SK-N-SH (cell line): ENCODE measurements around the genes CCDC196 and PLEKHH1.

- RRBS = no CpG with 5 or more reads among the region's 13 CpGs
CAGE:
- cytosol, long polyA plus RNA = no peak
- long polyA plus RNA = no peak
- nucleus, long polyA plus RNA = no peak
Measured at GRCh38 chr14:65032237-65032873, 45.7 kb downstream of the FNTB start.

DNA sequence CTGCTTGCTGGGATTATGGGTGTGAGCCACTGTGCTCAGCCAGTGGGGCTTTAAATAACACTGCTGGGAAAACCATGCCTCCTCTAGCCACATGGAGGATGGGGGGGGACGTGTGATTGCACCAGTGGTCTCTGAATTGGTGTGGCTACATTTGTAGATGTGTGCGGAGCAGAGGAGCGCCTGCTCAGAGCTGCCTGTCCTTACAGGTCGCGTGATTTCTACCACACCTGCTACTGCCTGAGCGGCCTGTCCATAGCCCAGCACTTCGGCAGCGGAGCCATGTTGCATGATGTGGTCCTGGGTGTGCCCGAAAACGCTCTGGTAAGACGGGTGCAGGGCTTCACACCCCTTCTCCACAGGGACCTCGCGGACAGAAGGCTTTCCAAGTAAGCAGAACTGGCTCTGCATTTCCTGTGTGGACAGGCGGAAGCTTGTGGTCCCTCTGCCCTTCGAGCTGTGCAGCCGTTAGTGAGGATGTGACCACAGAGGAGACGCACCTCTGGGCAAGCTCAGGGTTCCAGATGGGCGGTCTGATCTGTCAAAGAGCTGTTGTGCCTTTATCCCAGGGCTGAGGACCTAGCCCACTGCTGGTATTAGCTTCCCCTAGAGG, 47.8 kb downstream of the MAX start:
- RRBS = no CpG with 5 or more reads among the region's 18 CpGs
CAGE:
- cytosol, long polyA plus RNA = no peak
- long polyA plus RNA = no peak
- nucleus, long polyA plus RNA = no peak

- RRBS = no CpG with 5 or more reads among the region's 2 CpGs
CAGE:
- cytosol, long polyA plus RNA = no peak
- long polyA plus RNA = no peak
- nucleus, long polyA plus RNA = no peak
Measured at GRCh38 chr14:65096355-65096701, 6.0 kb downstream of the MAX start.

- RRBS = no CpG with 5 or more reads among the region's 5 CpGs
CAGE:
- cytosol, long polyA plus RNA = no peak
- long polyA plus RNA = no peak
- nucleus, long polyA plus RNA = no peak
Measured at GRCh38 chr14:65100479-65101135, 1.7 kb downstream of the MAX start.

DNA sequence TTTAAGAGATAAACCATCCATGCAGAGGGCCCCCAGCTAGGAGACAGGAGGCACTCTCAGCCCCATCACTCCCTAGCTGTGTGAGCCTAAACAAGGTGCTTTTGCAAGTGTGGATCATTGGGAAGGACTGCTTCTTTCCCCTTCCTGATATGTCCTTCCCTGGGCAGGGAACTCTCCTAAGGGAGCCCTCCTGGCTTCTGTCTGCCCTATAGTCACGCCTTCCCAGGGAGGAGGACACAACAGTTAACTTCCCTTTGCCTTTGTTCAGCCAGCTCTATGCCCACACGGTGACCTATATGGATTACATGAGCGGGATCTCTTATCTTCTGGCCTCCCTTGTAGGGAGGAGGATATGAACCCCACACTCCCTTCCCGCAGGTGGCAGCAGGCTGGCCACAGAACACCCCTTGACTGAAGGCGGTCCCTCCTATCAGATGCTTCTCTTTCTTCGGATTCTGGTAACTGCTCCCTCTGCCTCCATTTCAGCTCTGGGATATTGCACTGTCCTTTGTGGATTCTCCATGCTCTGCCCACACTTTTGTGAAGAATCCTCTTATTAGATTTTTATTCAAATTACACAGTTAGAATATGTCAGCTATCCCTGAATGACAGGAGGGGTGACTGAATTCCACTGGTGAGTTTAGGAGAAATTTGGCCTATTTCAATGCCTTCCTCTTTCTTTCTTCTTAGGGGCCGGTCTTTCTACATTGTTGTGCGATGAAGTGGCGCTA, 135.7 kb upstream of the MAX start:
- RRBS = no CpG with 5 or more reads among the region's 9 CpGs
CAGE:
- cytosol, long polyA plus RNA = no peak
- long polyA plus RNA = no peak
- nucleus, long polyA plus RNA = no peak

GRCh38 chr14:65243675-65244305, 141.5 kb upstream of the MAX start:
- RRBS = no CpG with 5 or more reads among the region's 9 CpGs
CAGE:
- cytosol, long polyA plus RNA = no peak
- long polyA plus RNA = no peak
- nucleus, long polyA plus RNA = no peak

DNA sequence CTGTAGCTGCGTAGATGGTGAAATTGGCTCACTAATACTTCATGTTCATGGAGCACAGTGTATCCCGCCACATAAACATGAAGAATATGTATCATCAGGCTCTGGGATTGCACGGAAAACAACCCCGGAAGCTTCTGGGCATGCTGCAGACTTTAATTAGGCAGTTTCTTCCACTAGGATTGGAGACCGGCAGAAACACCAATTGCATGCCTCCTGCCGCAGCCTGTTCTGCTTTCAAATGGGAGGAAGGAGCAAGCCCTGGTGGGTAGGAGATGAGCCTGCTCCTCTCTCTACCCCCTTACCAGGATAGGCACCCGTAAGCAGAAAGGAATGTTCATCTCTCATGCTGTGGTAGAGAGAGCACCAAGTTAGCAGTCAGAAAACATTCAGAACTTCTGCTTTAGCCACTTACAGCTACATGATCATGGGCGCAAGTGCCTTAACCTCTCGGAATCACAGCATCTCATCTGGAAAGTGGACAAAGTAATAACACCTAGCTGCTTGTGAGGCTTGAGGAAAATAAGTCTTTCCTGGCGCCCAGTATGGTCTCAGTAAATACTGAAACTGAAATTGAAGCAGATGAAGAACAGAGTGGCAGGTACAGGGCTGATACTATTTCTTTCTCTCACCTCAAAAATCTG, 129.9 kb upstream of the FUT8 start:
- RRBS = 84% methylated on average over 2 of the region's 10 CpGs
CAGE:
- cytosol, long polyA plus RNA = no peak
- long polyA plus RNA = no peak
- nucleus, long polyA plus RNA = no peak

DNA sequence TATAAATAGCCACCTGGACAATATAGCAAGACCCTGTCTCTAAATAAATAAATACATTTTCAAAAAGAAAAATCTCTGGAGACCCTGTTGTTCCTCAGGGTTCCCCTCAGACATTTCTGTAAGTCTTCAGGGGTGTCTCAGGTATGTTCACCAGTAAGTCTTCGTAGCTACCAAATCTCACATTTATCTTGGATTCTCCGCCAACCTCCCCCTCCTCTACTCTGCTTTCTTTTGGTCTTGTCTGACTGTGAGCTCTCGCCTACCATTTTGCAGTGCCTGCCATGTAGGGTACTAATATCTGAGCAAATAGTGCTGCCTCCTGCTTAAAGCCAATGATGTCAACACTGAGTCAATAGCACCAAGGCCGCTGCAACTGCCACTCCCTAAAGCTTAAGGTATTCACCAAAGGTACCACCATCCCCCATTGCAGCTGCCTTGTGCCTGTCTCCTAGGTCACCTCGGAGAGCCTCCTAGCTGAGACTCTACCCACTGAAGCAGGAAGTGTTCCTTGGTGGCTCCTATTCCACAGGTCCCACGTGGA, 114.9 kb upstream of the FUT8 start:
- RRBS = no CpG with 5 or more reads among the region's 6 CpGs
CAGE:
- cytosol, long polyA plus RNA = no peak
- long polyA plus RNA = no peak
- nucleus, long polyA plus RNA = no peak

DNA sequence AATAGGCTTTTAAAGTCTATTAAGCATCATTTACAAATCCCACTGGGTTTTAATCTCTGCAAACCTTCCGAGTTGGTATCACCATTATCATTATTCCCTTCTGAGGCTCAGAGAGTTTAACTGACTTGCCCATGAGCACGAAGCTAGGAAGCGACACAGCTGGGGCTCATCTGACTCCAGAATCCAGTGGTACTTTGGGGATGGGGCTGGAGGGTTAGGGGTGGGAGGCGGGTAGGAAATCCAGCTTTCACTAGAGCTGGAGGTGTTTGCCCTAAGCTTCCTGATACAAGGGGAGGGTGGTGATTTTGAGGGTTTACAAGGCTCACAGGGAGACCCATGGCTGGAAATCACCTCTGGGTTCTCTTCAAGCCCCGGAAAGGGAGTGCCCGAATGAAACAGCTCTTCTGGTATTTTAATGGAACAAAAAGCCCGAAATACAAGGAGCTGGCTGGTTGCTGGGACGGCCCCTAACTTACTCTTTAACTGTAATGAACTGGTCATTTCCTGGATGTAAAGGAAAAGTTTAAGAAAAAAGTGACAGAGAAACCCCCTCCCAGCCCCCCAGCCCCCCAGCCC, 109.1 kb upstream of the FUT8 start:
- RRBS = no CpG with 5 or more reads among the region's 8 CpGs
CAGE:
- cytosol, long polyA plus RNA = no peak
- long polyA plus RNA = no peak
- nucleus, long polyA plus RNA = no peak

DNA sequence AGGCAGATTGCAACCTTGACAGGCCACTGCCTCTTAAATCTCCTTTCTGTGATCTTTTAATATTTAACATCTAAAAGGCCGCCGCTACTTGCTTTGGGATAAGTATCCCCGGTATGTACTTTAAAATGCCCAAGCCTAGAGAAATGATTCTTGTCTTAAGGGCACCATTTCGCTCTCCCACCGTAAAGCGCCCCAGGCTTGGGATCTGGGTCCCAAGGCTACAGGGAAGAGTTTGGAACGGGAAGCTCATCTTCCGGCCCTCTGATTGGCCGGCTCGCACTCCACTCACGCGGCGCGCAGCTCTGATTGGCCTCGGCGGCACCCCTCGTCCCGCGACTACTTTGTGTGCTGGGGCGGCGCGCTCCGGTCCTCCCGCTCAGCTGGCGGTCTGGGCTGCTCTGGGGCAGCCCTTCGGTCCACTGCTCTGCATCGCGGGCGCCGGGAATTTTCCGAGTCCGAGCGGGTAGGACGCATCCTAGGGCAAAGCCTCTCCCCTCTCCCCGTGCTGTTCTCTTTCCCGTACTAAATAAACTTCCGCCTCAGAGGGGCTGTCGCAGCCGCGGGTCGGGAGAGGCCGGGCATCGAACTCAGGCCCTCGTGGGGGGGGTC, 895 bp upstream of the FUT8 start:
- RRBS = under 1% methylated on average over 19 of the region's 44 CpGs
CAGE:
- cytosol, long polyA plus RNA = no peak
- long polyA plus RNA = no peak
- nucleus, long polyA plus RNA = start-site peak on the plus strand centred at position 367 of the sequence, 79 bp wide, 32 and 82 reads in 2 replicates

GRCh38 chr14:65412283-65412665, 256 bp upstream of the FUT8 start:
- RRBS = under 1% methylated on average over 23 of the region's 37 CpGs
CAGE:
- cytosol, long polyA plus RNA = start-site peak on the minus strand at chr14:65412571-65412624, 117 and 124 reads in 2 replicates
- long polyA plus RNA = start-site peak on the minus strand at chr14:65412571-65412615, 141 and 138 reads in 2 replicates
- nucleus, long polyA plus RNA = no peak

GRCh38 chr14:65495536-65495969, 83.0 kb downstream of the FUT8 start:
CAGE:
- cytosol, long polyA plus RNA = no peak
- long polyA plus RNA = no peak
- nucleus, long polyA plus RNA = no peak

- RRBS = no CpG with 5 or more reads among the region's 9 CpGs
CAGE:
- cytosol, long polyA plus RNA = no peak
- long polyA plus RNA = no peak
- nucleus, long polyA plus RNA = no peak
Measured at GRCh38 chr14:65792070-65792677, 379.6 kb downstream of the FUT8 start.

DNA sequence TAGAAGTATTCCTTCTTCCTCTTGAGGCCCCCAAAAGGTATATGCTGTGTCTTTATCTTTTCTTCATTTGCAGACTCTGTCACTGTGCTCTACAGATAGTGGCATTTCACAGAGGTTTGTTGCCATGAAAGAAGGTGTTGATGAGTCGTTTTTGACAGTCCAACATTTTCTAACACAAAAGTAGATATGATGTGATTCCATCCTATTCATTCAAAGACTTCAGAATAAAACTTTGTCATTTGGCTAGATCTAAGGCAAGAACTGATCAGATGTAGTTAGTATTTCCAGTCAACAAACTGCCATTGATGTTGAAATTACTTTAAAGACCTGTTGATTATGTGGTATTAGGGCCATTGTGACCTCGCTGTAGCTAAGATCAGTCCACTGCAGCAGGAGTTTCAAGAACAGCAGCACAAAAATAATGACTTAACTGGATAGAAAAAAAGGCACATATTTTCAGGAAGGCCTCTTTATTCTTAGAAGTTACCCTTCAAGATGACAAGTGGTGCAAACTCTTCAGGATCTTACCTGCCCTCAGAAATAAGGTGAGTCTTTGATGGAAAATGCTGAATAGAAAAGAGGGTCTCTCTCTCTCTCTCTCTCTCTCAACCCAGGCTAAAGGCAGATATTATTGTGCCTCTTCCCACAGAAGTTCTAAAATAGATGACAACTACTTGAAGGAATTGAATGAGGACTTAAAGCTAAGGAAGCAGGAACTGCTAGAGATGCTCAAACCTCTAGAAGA, at the start of gene CCDC196:
Gene CCDC196 (plus strand): TSS at position 364 of the 745 bp plus-strand sequence.
- RRBS = no CpG with 5 or more reads among the region's 2 CpGs
CAGE:
- cytosol, long polyA plus RNA = no peak
- long polyA plus RNA = no peak
- nucleus, long polyA plus RNA = no peak

DNA sequence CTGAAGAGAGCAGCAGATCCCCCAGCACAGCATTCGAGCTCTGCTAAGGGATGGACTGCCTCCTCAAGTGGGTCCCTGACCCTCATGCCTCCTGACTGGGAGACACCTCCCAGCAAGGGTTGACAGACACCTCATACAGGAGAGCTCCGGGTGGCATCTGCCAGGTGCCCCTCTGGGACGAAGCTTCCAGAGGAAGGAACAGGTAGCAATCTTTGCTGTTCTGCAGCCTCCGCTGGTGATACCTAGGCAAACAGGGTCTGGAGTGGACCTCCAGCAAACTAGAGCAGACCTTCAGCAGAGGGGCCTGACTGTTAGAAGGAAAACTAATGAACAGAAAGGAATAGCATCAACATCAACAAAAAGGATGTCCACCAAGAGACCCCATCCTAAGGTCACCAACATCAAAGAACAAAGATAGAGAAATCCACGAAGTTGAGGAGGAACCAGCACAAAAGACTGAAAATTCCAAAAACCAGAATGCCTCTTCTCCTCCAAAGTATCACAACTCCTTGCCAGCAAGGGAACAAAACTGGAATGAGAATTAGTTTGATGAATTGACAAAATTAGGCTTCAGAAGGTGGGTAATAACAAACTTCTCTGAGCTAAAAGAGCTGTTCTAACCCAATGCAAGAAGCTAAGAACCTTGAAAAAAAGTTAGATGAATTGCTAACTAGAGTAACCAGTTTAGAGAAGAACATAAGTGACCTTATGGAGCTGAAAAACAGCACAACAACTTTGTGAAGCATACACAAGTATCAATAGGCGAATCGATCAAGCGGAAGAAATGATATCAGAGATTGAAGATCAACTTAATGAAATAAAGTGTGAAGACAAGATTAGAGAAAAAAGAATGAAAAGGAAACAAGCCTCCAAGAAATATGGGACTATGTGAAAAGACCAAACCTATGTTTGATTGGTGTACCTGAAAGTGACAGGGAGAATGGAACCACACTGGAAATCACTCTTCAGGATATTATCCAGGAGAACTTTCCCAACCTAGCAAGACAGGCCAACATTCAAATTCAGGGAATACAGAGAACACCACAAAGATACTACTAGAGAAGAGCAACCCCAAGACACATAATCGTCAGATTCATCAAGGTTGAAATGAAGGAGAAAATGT, 80.3 kb downstream of the GPHN start:
- RRBS = no CpG with 5 or more reads among the region's 9 CpGs
CAGE:
- cytosol, long polyA plus RNA = no peak
- long polyA plus RNA = no peak
- nucleus, long polyA plus RNA = no peak

- RRBS = no CpG with 5 or more reads among the region's 1 CpG
CAGE:
- cytosol, long polyA plus RNA = no peak
- long polyA plus RNA = no peak
- nucleus, long polyA plus RNA = no peak
Measured at GRCh38 chr14:66746430-66746724, 238.4 kb downstream of the GPHN start.

DNA sequence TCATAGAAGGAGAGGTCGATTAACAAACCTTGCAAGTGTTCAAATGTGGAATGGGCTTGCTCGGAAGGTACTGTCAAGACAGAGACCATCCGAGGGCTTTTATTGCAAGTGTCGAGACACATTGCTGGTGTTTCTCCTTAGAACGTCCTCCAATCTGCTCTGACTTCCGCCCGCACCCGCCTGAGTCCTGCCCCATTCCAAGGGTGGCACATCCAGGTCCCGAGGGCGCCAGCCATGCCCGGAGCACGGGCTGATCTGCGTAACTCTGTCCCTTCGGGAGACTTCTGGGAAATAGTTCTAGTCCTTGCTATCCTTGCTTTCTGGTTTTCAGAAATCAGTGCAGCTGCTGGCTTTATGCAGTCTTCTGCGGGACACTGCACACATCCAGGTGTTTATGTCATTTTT, 734 bp upstream of the PALS1 start:
- RRBS = no CpG with 5 or more reads among the region's 15 CpGs
CAGE:
- cytosol, long polyA plus RNA = no peak
- long polyA plus RNA = no peak
- nucleus, long polyA plus RNA = no peak

- RRBS = no CpG with 5 or more reads among the region's 9 CpGs
CAGE:
- cytosol, long polyA plus RNA = no peak
- long polyA plus RNA = no peak
- nucleus, long polyA plus RNA = no peak
Measured at GRCh38 chr14:67358802-67359274, 766 bp downstream of the ATP6V1D start.

GRCh38 chr14:67392978-67393400, 19.0 kb downstream of the PLEK2 start:
- RRBS = 94% methylated on average over 4 of the region's 10 CpGs
CAGE:
- cytosol, long polyA plus RNA = no peak
- long polyA plus RNA = no peak
- nucleus, long polyA plus RNA = no peak

DNA sequence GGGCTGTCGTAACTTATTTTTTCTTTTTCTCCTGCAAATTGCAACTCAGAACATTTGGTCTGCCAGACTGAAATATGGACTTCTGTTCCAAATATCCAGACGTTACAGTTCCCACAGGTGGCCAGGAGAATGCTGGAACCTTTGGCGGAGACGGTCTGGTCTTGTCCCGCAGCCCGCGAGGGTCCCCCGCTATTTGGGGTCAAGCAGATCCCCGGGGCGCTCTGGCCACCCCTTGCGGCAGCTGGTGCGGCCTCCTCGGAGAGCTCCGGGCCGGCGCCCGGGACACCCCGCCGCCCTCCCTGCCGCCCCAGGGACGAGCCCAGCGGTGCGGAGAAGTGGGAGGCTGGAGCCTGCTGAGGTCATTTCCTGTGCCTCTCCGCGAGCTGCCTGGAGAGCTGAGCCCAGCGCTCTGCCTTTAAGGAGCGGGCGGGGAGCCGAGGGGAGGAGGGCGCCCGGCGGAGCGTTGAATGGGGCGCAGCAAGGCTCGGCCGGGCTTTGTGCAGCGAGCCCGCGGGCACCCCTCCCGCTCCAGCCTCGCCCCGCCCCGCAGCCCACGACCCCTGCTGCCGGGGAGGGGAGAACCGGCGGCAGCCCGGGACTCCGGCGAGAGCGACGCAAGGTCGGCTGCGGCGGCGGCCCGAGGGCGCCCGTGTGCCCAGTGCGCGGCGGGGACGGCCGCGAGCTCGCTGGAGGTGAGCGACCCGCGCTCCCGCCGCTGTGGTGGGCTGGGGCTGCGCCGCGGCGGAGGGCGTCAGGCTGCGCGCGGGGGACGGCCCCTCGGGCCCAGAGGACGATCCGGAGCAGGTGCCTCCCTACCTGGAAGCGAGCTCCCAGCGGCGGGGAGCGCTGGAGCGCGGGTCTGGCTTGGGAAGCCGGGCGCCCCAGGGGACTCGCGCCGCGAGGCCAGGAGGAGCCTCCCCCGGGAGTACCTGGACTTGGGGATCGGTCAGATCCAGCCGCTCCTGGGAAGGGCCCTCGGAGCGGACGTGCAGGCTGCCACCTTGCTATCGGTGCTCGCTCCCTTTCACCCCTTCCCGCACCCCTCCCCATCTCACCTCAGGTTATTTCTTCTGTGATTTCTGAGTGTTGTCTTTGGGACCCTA, at the start of gene PLEKHH1:
Gene PLEKHH1 (plus strand): TSS at position 584 of the 1,103 bp plus-strand sequence.
- RRBS = 4% methylated on average over 27 of the region's 104 CpGs
CAGE:
- cytosol, long polyA plus RNA = no peak
- long polyA plus RNA = no peak
- nucleus, long polyA plus RNA = no peak